Cardiac septum (tissue), 1 donor: ENCODE measurements around a stretch of chr11.

DNA sequence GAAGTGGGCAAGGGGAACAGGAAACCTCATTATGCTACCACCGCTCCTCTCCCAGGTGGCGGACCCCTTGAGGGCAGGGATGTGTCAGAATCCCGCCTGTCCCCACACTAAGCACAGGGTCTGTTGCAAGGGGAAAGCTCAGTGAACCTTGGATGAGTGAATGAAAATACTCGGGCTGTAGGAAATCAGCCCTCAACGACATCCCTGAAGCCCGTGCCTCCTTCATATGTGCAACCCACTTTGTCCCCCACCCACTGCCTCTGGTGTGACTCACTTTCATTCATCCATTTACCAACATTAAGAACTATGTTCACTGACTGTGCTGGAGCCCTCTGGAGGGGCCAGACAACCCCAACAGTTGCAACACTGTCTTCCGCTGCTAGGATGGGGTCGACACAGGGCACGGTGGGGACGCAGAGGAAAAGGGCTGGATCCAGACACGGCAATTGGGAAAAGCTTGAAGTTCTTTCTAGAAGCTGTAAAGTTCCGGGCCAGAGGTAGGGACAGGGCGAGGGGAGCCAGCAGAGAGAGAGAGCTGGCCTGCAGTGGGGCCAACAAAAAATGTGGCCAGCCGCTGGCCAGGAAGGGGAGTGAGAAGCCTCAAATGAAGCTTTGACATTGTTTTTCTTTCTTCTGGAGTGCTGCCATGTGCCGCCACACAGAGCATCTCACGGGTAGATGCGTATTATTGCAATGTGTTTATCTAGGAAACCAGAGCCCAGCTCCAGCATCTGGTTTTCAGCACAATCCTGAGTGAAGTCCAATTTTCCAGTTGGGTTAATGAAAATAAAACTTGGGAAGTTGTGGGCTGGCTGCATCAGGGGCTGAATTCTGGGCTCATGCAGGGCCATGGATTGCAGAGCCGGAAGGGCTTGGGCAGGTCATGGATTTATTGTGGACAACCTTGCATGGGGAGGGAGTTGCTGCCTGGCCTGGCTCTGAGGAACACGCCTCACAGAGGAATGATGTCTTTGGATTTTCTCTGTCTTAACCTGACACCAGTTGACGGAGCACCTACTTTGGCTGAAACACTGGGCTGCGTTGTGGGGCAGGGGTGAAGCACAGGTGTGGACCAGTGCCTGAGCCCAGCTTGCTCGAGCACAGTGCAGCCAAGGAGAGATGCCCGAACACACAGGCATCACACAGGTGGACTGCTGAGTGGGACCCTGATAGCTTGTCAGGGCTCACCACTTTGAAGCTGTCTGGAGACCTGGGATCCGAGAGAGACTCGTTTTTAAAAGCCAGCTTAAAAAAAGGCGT lies 67.7 kb upstream of the AMPD3 start:
- PRO-cap: no peak

DNA sequence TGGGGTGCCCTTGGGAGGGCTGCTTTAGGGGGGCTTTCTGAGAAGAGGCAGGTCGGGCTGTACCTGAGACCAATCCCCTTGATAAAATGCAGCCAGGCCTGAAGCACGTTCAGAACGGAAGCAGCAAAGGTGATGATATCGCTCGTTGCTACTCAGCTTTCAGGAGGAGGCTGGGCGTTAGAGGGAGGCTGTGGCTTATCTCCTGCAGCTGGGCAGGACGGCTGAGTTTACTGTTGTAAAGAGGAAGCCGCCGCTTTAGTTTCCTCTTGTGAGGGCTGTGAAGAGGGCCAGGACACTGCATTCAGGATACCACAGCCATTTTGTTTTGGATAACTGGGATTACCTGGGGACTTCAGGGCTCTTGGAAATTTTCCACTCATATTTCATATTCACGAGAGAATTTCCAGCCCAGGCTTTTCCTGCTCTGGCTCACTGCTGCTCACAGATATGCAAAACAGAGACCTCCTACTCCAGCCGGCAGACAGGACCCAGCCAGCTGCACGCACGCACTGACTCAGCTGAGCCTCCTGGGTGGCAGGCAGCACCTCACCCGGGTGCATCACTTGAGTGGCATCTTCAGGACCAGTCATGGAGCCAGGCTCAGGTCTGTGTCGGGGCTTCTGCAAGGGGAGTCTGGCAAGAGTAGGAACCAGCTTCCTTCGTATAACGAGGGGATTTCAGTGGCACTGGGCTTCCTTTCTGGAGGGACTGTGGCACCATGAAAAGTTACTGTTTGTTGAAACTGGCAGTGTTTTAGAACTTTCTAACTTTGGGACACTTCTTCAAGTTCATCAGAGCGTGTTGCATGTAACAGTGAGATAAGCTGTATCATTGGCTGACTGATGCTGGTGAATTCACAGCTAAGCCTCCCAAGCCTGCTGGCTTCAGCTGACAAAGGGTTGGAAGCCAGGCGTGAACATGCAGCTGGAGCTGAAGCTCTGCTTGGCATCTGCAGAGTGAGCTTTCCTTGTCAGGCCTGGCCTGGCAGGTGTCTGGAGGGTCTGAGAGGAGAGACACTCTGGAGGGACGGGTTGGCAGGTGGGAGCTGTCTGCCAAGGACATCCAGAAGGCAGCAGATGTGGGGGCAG lies 1.1 kb downstream of the AMPD3 start:
- PRO-cap: unidirectional peak, plus-strand start at position 258 of the sequence

GRCh38 chr11:10490384-10491632 lies 35.7 kb downstream of the AMPD3 start:
- PRO-cap: no peak

- PRO-cap: no peak
Observed at GRCh38 chr11:10563621-10564552, 4.6 kb downstream of the LYVE1 start.

GRCh38 chr11:10600893-10601337 lies 32.5 kb upstream of the LYVE1 start:
- PRO-cap: no peak

DNA sequence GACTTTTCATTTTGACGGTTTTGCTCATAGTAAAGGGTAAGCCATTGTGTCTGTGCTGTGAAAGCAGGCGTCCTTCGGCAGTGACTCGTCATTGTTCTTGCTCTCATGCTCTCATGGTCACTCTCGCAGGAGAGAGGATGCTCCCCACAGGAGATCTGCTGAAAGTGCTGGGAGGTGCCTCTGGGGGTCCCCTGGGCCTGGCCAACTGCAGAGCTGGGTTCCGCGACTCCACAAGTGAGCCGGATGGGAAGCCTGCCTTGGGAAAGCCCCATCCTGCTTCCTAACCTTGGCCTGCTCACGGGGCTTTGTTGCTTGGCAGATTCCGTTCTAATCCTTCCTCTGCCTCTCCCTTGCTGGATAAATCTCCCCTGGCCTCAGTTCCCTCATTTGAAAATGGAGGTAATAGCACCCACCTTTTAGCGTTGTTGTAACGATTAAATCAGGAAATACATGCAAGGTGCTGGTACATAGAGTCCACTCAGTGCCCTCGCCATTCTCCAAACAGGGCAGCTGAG lies 35.5 kb downstream of the IRAG1 start:
- PRO-cap: no peak

- PRO-cap: no peak
Observed at GRCh38 chr11:10674942-10675894, 18.3 kb downstream of the IRAG1 start.

DNA sequence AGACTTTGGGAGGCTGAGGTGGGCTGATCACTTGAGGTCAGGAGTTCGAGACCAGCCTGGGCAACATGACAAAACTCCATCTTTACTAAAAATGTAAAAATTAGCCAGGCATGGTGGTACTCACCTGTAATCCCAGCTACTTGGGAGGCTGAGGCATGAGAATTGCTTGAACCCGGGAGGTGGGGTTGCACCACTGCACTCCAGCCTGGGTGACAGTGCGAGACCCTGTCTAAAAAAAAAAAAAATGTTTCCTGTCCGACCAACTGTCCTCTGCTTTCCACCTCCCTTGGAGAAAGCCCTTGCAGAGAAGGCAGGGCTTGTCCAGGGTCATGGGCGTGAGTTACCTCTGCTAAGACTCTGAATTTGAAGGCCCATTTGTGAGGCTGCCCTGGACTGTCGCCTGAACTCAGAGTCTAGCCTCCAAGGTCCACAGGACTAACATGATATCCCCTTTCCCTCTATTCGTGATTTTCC lies 3.4 kb downstream of the IRAG1 start:
- PRO-cap: no peak

DNA sequence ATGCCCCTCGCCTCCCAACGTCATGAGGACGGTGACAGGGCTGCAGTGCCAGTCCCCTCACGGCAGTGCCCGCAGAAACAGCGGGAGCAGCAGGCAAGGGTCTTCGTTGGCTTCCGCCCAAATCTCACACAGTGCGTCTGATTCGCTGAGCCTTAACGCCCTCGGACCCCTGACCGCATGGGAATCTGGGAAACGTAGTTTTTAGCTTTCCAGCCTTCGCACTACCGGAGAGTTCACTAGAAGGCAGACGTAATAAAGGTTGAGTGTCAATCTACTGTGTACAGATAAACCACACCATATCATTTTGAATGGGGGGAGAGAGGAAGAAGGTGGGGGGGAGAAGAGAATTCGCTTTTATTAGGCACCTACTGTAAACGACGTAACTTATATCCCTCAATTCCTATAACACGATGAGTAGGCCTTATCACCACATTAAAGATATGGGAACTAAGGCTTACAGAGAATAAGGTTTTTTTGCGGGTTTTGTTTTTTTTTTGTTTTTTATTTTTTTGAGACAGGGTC lies 21.8 kb upstream of the CTR9 start:
- PRO-cap: no peak

GRCh38 chr11:10803688-10804897 lies 4.6 kb downstream of the EIF4G2 start:
- PRO-cap: no peak

GRCh38 chr11:10807145-10807373 lies 1.7 kb downstream of the EIF4G2 start:
- PRO-cap: no peak

GRCh38 chr11:11555271-11556112 lies 66.3 kb downstream of the GALNT18 start:
- PRO-cap: no peak

GRCh38 chr11:11813221-11813802 lies 28.5 kb upstream of the USP47 start:
- PRO-cap: no peak

DNA sequence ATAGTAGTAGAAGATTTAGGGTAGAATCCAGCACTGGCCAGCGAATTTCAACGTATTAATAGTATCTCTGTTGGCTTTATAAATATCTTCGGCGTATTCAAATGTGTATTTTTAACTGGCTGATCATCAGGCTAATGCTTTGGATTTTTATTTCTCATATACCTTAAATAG lies 1.1 kb downstream of the USP47 start:
- PRO-cap: no peak

GRCh38 chr11:12095131-12095760 lies 15.1 kb upstream of the MICAL2 start:
- PRO-cap: no peak

GRCh38 chr11:12109593-12109960 lies 813 bp upstream of the MICAL2 start:
- PRO-cap: no peak

- PRO-cap: no peak
Observed at GRCh38 chr11:12175822-12176458, 65.5 kb downstream of the MICAL2 start.

DNA sequence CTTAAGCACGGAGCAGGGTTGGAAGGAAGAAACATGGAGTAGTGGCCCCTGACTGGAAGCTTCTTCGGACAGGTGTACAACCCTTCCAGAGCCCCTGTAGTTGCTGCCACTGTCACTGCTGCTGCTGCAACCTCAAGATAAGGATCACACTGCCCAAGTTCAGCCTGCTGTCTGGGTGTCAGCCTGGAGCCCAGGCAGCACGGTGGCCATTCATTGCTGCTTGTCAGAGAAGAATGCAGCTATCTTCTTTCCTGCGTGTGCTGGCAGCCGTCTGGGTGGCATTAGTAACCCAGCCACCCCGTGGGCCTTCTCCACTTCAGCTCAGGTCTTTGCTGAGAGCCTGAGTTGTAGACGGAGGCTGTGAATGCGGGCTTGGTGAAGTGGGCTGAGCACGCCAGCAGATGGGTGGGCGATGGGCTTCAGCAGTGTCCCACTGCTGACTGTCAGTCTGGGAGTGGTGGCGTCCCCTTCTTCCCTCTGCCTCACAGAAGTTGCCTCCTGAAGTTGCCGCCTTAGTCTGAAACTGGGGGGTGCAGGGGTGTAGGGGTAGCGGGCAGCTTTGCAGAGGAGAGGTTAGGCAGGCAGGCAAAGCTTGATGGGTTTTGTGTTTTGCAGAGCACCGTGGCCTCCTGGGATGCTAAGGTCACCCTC lies 106.8 kb downstream of the MICAL2 start:
- PRO-cap: no peak

GRCh38 chr11:12223805-12225079 lies 113.9 kb downstream of the MICAL2 start:
- PRO-cap: bidirectional peak, plus-strand start at chr11:12224823, minus-strand start at chr11:12224650

DNA sequence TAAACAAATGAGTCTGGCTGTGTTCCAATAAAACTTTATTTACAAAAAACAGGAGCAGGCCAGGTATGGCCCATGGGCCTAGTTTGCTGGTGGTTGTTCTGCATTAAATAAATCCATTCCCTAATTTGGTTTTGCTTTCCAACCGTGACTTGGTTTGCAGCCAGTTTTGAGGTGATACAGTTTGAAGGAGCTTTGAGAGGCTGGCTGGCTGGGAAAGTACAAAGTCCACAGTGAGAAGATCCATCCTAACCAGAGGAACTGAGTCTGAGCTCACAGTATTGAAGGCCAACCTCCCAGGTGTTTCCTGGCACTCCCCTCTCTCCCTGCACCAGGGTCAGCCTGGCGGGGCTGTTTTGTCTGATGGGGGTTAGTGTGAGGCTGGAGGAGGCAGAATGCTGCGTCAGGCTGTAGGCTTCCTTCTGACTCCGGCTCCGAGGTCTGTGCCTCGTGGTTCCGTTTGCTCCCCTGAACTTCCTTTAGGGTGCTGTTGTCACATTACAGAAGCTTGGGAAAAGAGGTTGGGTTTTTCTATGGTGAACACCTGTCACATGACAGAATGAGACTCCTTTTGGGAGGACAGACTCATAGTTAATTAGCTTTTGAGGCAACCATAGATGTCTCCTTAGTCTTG lies 129.6 kb downstream of the MICAL2 start:
- PRO-cap: no peak